Pulmonary artery (tissue), 1 donor: ENCODE results near the genes BTBD16 and CUZD1.

DNA sequence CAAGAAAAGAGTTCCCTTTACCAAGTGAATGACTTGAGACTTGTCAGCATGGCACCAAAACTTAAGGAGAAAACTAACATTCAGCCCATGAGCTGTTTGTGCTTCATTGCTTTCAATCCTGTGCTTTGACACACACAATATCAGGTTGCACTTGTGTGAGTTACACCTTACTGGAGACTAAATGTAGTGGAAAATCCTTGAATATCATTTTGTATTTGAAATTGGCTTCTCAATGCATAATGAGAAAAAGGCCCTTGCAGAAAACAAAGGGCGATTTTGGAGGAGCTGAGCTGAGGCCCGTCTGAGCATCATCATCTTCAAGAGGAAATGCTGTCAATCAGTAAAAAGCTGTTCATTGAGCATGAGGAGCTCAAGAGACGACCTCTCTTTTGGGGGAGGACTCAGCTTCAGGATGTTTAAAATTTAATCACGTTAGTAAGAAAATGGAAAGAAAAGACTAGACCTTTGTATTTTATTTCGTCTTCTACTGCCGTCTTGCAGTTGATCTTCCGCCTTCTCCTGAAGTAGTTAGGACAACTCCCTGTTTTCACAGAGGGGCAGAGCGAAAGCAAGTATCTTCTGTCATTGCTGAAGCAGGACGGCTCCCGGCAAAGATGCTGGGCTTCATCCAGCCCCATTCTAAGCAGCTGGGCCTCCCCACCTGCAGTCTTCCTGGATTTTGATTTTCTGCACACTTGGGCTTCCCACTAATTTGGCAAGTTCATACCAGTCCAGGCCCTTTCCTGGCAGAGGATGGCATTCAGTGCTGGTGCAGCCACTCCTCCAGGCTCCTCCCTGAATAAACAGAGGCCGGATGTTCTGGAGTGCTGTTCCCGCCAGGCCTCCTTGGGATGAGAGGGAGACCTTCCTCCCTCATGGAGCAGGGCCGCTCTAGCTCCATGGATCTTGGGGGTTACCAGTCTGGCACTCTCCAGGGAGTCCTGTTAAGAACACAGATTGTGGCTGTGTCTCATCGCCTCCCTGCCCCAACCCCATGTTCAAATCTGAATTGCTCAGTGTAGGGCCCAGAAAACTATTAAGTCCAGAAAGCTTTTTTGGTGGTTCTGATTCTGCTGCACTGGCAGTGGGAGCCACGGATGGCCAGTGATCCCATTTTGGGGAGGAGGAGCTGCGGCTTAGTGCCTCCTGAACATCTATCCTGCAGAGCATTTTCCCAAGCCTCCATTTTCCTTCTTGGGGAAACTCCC is 3.2 kb downstream of the BAG3 start:
- PRO-cap: no peak

DNA sequence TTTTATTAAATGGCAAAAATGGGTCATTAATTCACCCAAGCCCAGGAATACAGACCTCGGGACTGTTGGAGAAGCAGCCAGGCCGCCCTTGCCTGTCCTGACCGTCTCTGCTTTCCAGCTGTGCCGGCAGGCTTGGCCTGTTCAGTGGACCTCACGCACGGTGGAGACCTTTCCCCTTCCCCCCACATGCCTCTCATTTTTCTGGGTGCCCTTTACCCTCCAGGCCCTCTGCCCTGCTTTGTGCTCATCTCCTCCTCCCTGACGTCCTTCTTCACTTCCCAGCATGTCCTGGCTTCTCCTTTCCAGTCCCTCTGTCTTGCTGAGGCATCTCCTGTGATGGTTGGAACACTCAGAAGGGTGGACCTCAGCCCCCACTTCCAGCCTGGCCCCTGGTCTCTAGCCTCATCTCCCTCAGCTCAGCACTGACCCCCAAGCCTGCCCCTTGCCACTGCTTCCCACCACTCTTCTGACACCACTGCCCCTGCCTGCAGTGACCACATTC is 14.8 kb downstream of the BAG3 start:
- PRO-cap: no peak

DNA sequence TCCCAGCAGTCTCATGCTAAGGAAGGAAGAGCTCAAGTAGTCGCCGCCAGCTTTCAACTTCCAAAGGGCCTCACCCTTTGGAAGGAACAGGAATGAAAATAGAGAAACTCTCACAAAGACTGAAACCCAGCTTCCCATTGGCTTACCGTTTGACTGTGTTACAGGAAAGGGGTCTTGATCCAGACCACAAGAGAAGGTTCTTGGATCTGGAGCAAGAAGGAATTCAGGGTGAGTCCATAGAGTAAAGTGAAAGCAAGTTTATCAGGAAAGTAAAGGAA is 36.5 kb downstream of the BAG3 start:
- PRO-cap: no peak

DNA sequence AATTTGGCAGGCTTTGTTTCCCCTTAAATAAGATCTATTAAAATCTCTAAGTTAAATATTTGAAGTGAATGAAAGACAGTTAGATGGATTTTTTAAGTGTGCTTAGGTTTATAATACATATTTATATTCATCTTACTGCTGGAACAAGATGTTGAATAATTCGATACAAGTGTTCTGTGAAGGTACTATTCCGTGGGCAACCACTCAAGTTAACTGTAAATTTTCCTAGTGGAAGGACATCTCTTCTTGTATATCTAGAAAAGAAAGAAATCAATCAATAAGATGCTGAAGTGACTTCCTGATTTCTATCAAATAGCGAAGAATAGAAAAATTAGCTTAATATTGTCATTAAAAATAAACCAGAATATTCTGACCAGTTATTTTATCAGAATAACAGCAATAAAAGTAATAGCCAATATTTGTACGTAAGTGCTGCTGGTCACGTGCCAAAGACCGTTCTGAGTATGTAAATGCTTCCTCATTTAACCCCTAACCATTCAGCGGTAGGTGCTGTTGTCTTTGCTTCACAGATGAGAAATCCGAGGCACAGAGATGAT is 31.9 kb downstream of the MCMBP start:
- PRO-cap: no peak

DNA sequence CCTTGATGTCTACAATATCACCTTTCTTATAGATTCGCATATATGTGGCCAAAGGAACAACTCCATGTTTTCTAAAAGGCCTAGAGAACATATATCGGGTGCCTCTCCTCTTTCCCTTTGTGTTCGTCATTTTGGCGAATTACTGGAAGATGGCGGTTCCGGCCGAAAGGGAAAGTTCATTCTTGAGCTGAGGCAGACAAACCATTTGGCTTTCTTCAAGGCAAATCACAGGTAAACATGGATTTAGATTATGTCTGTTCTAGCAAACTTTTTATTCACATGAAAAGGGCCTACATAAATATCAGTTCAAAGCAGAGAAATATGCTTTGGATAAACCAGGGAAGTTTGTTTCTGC is 102.0 kb upstream of the PLPP4 start:
- PRO-cap: no peak

GRCh38 chr10:120980213-120980581 is 129.0 kb downstream of the WDR11 start:
- PRO-cap: no peak

DNA sequence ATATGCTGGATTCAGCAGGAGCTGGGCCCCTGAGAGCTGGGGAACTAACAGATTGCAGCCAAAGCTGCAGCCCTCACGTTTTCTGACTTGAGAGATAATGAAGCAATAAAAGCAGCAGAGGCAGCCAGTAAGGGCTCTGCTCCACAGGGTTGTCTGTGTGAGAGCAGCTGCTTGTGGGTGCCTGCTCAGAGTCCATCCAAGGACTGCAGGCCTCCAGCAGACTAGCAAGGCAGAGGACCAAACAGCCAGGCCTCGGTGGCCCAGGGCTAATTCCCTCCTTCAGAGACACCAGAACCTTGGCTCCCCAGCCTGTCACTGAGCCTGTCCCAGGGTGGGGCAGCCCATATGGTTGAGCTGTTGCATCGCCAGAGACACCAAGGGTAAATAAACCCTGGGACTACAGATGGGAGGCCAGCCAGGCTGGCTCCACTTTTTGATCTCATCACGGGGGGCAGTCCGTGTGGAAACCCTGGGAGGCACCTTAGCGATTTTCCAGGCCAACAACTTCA is 229.2 kb downstream of the WDR11 start:
- PRO-cap: no peak

DNA sequence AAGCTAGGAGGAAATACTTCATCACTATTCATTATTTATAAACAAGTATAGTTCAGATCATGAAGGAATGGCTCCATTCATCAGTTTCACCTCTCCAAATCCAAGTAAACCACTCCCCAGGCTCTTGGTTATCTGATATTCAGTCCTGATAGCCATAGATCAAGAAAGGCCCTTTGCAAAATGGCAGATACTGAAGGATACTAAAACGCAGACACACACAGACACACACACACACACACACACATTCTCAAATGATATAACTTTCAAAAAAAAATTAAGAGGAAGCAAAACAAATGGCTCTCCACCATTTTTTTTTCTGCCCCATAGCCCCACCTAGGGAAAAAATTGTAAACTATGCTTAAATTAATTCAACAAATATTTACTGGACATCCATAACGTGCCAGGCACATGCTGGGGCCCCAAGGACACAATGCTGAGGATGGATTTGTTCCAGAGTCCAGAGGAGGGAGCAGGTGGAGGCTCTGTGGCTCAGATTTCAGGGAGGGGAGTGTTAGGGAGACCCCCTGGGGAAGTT is 261.3 kb downstream of the WDR11 start:
- PRO-cap: no peak

DNA sequence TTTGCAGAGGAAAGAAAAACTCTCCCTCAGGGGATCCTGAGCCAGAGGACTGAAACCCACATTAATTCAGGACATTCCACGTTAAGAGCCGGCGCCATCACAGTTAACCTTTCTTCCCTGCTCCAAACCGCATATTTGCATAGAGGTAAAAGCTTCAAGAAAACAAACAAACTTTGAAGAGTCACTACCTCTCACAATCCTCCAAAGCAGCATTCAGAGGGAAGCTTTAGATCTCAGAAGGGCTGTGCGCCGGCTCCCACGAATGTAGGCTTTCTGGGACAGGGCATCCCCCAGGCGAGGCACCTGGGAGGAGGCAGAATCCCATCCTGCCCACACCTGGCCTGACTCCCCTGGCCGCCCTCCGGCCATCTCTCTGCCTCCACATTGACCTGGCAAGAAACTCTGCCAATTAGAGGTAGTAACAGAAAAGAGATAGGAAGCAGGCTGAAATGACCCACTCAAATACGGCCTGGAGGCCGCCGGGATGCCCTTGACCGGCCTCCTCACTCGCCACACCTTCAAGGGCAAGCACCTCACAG is 17.5 kb downstream of the FGFR2 start:
- PRO-cap: no peak

GRCh38 chr10:121886951-121887682 is 40.7 kb downstream of the ATE1 start:
- PRO-cap: no peak

DNA sequence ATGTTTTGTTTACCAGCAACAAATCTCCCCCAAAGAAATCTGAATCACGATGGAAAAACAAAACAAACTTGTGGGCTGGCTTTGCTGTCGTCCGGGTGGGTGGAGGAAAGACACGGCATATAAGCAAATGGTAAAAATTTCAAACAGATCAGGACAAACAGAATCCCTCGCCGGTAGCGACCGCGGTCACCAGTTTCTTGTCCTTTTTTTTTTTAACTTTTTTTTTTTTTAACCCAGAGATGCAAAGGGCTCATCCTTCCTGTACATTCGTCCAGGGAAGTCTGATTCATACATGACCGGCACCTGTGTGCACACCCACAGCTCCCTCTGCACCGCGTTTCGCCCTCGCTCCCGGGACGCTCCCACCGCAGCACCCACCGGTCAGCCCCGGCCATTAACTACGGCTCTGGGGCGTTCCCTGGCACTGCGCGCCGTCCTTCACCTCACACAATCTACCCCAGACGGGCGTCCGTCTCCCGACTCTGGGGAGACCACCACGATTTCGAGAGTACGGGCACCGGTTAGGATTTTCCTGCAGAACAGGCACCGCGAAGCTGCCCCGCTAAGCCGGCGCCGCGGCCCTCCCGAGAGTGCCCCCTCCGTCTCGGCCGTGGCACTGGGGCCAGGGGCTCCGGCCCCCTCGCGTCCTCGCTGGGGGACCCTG is 574 bp downstream of the ATE1 start:
- PRO-cap: no peak

GRCh38 chr10:121961278-121961650 is 13.8 kb downstream of the NSMCE4A start:
- PRO-cap: no peak

DNA sequence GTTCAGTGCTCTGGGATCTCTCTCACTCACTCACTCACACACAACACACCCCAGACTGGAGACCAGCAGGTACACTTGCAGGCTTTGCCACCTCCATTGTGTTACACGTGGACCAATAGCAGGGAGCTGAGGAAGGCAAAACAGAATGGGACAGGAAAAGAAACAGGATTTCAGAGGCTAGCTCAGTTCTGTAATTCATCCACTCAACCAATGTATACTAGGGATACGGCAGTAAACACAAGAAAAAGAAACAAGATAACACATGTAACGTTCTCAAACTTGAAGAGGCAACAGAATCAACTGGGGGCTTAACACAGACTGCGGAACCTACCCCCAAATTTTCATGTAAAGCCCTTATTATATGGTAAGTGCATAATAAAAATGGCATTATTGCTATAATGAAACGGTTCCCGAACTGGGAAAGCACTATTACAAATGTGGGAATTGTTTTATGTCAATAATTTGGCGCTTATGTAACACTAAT is 1.5 kb downstream of the NSMCE4A start:
- PRO-cap: no peak

DNA sequence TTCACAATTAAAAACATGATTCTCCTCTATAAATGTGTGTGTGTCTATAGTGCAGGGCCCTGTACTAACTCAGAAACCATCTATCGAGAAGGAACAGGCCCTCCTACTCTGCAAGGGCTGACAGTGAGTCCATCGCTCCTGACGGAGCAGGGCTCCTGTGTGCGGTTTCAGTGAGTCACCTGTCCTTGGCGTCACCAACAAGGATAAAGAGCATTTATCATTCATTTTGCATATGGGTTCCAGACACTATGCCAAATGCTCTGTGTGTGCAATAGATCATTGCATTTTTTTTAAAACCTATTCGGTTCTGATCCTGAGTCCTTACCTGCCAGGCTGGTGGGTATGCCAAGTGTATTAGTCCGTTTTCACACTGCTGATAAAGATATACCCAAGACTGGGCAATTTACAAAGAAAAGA is 63.8 kb downstream of the TACC2 start:
- PRO-cap: no peak

GRCh38 chr10:122112515-122113544 is 123.9 kb downstream of the TACC2 start:
- PRO-cap: bidirectional peak, plus-strand start at chr10:122112753, minus-strand start at chr10:122112725; bidirectional peak, plus-strand start at chr10:122112885, minus-strand start at chr10:122112890

DNA sequence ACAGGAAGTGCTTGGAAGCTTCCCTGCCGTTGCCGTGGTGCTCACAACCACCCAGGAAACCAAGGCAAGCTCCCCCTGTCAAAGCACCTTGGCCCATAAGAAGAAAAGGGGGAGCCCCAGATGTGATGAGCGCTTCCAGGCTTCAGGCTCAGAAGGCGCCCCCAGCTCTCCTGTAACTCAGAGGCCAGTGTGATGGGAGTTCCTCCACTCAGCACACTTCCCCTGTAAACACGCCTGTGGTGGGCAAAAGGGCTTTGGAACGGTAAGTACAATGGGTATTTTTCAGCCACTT is at the start of gene BTBD16:
Gene BTBD16 (plus strand): TSS at position 44 of the 292 bp plus-strand sequence.
- PRO-cap: no peak

- PRO-cap: no peak
These were observed 2.6 kb downstream of the HTRA1 start for GRCh38 chr10:122463738-122464530.

DNA sequence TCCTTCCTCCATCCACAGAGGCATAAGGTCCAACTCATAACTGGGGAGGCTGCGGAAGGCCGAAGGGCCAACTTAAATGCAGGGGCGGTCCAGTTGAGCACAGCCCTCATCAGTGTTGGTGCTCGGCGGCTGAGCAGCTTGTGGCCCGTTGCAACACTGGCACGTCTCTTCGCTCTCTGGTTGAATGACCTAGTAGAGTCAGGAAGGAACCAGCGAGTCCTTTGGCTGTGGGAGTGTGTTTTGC is 44.9 kb upstream of the DMBT1 start:
- PRO-cap: no peak

GRCh38 chr10:122530089-122530721 is 30.3 kb upstream of the DMBT1 start:
- PRO-cap: no peak

DNA sequence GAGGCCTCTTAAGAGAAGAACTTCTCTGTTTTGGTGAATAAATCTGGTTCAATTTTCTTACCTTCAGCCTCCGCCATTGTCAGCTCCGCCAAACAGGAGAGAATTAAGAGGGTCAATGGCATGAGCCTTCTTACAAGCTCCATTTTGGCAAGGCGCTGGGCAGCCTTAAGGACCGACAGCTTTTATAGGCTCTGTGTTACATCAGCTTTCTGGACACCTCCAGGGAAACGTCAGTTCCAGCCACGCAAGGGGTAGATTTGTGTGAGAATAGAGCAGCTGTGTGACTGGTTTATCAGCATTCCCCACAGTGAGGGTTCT is at the start of gene CUZD1:
Gene CUZD1 (minus strand): TSS at position 157 of the 318 bp plus-strand sequence.
- PRO-cap: no peak